Measurements from ENCODE around the genes IFNE, CAAP1 and TAF1L.

DNA sequence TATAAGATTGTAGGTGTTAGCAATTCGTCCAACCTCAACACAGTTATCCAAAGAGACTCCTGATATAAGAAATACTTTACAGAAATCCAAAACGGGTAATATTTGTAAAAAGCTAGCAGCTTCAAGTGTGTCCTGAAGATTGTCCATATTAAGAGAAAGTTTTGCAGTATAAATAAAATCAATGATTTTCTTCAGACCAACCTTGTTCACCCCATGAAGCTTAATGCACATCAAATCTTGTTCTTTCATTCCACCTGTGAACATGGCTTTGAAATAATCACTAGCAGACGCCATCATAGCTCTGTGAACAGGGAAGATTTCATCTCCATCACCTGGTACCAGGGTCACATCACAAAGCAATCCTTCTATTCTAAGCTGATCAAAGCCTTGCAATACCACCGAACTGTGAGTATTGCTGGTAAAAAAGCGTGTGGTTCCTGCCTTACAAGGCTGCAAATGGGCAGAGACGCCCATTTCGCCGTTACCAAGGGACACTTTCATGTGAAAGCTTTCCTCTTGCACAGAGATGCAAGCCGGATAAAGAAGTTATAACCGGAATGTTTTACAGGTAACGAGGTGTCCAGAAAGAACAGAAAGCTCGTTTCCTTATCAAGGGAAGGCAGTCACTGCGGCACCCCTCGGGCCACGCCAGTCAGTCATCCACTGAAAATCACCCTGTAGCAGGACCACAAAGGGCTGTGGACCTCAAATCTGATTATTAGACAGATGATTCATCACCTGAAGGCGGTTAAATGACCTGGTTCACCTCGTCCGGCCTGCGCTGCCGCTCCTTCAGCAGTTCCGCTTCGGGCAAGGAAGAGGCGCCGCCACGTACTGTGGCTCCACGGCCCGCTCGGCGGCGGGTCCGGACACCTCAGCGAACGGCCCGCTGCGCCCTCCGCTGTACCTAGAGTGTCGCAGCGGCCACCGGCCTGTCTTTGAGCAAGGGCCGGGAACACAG, 565 bp downstream of the KLHL9 start:
- PRO-cap, result bidirectional peak, plus-strand start at position 622 of the sequence, minus-strand start at position 407 of the sequence; bidirectional peak, plus-strand start at position 798 of the sequence, minus-strand start at position 836 of the sequence
- RRBS, 2 experiments, result under 1 to 1% methylated on average over 18 of the region's 40 CpGs

DNA sequence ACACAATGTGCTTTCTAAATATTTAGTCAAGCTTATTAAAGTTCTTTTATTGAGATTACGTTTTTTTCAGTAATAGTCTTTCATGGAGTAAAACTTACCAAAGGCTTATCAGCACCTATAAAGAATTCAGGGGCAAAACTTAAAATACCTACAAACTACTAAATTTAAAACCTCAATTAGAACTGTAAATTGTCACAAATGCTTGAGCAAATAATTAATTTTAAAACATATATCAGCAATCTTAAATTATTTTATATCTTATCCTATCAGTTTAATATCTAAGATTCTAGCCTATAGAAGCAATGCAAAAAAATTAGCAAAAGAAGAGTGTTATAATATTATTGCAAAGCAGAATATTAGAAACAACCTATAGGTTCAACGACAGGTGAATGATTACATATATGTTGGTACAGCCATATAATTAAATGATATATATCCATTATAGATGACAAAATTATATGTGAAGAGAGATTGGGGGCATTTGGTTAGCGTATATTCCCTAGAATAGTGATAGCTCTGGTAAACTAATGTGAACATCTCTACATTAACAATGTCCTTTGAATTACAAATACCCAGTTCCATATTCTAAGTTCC, at the start of gene IFNE:
TSS of gene IFNE (minus strand) at position 283 of the 594 bp plus-strand sequence.
- PRO-cap, result no peak
- RRBS, 2 experiments, result no CpG with 5 or more reads among the region's 3 CpGs

GRCh38 chr9:21560123-21560760, 78.1 kb upstream of the IFNE start:
- PRO-cap, result unidirectional peak, minus-strand start at chr9:21560187
- RRBS, 2 experiments, result no CpG with 5 or more reads among the region's 19 CpGs

DNA sequence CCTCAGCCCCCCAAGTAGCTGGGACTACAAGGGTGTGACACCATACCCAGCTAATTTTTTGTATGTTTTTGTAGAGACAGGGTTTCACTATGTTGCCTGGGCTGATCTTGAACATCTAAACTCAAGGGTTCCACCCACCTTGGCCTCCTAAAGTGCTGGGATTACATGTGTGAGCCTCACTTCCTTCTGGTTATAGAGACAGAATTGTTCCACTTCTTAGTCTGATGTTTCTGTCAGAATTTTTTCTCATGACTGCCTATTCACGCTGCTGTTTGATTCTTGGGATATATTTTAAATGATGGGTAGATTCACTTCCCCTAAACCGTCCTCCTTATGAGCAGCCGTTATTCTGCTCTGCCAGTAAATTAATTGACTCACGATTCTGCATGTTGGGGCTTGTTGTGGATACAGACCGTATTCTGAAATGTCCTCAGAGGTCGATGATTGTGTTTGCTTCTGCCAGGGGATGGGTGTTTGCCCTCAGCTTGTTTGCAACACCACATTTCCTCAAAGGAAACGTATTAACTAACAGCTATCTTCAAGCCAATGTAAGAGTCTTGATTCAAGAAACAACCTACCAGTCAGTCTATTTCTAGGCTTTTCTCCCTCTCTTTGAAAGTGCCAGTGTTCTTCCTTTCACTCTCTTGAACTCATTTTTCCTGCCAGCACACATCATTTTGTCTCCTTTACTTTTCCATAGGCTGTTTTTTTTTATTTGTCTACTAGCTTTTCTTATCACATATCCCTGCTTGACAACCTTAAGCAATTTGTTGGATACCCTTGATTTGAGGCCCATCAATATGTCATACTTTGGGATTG, 31.1 kb downstream of the MTAP start:
- PRO-cap, result no peak
- RRBS, 2 experiments, result no CpG with 5 or more reads among the region's 7 CpGs

DNA sequence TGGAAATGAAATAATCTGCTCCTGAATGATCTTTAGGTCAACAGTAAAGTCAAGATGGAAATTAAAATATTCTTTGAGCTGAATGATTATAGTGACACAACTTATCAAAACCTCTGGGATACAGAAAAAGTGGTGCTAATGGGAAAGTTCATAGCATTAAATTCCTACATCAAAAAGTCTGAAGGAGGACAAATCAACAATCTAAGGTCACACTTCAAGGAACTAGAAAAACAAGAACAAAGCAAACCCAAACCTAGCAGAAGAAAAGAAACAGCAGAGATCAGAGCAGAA, 41.1 kb downstream of the MTAP start:
- PRO-cap, result no peak

DNA sequence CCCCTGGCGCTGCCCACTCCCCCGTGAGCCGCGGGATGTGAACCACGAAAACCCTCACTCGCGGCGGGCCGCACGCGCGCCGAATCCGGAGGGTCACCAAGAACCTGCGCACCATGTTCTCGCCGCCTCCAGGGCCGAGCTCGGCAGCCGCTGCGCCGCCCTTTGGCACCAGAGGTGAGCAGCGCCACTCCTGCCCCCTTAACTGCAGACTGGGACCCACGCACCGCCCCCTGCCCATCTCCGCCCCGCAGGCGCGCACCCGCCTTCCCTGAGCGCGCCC, 14.9 kb downstream of the CDKN2B start:
- PRO-cap, result bidirectional peak, plus-strand start outside the sequence, minus-strand start at position 204 of the sequence
- RRBS, 2 experiments, result no CpG with 5 or more reads among the region's 32 CpGs

GRCh38 chr9:21995965-21996281, 13.2 kb downstream of the CDKN2B start:
- PRO-cap, result bidirectional peak, plus-strand start at chr9:21996202, minus-strand start at chr9:21996112
- RRBS, 2 experiments, result 13% methylated on average over 3 of the region's 15 CpGs; no CpG with 5 or more reads in 1 of the 2 experiments

GRCh38 chr9:22079891-22080441, 70.9 kb upstream of the CDKN2B start:
- PRO-cap, result no peak
- RRBS, 2 experiments, result no CpG with 5 or more reads among the region's 6 CpGs

- PRO-cap, result no peak
- RRBS, 2 experiments, result no CpG with 5 or more reads among the region's 32 CpGs
Observed at GRCh38 chr9:23537252-23538587, 288.3 kb downstream of the ELAVL2 start.

GRCh38 chr9:24861604-24862154, 316.0 kb upstream of the IZUMO3 start:
- PRO-cap, result no peak
- RRBS, 2 experiments, result no CpG with 5 or more reads among the region's 1 CpG

DNA sequence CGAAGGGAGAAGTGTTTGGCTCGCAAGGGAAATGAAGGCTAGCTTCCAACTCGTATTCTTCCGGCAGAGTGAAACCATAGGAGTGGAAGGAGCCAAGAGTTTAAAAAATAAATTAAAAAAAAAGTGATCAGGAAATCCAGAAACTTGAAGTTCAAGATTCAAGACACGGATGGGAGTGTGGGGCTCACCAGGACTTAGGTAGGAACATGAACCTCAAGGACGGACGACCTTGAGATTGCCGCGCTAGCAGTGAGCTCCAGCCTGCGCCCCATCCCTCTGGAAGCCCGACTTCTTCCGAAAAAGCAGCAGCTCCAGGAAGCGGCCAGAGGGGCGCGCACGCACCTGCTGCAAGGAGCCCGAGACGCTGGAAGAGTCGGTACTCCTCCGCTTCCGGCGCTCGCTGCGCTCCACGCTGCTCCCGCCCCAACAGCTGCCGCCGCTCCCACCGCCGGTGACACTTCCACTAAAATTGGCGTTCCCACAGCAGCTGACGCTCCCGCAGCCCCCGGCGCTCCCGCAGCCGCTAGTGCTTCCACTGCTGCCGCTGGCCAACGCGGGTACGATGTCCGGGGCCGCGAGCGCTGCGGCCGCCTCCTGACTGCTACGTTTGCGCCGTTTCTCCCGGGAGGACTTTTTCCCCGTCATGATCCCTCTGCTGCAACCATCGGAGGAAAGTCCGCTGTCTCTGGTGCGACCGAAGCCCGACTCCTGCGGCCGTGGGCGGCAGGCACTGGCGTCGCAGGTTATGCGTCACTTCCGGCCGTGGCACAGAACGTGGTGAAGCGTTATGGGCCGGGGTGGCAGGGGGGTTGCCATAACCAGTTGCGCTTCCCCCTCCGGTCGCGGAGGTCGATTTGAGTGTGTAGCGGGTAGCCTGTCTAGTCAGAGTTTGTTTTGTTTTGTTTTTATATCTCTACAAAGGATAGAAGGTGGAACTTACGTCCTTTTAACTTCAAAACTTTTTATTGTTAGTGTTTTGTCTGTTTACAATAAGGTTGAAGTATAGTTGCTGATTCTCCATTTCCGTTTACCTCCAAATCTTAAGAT, at the start of gene CAAP1:
TSS of gene CAAP1 (minus strand) at position 732 of the 1,047 bp plus-strand sequence.
- PRO-cap, result bidirectional peak, plus-strand start at position 376 of the sequence, minus-strand start at position 278 of the sequence; bidirectional peak, plus-strand start at position 815 of the sequence, minus-strand start at position 747 of the sequence
- RRBS, 2 experiments, result 1 to 2% methylated on average over 34 of the region's 76 CpGs

DNA sequence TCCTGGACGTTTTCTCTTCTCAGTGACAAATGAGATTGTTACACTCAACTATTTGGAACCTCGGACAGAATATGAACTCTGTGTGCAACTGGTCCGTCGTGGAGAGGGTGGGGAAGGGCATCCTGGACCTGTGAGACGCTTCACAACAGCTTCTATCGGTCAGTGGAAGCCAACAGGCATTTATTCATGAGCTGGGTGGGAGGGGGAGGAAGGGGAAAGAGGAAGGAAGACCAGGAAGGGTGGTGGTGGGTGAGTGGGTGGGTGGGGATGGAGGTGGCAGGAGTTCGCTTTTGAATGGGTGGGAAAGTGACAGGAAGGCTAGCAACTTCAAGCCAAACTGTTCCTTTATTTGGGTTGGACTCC, 83.4 kb downstream of the TEK start:
- PRO-cap, result no peak
- RRBS, 2 experiments, result no CpG with 5 or more reads among the region's 7 CpGs

DNA sequence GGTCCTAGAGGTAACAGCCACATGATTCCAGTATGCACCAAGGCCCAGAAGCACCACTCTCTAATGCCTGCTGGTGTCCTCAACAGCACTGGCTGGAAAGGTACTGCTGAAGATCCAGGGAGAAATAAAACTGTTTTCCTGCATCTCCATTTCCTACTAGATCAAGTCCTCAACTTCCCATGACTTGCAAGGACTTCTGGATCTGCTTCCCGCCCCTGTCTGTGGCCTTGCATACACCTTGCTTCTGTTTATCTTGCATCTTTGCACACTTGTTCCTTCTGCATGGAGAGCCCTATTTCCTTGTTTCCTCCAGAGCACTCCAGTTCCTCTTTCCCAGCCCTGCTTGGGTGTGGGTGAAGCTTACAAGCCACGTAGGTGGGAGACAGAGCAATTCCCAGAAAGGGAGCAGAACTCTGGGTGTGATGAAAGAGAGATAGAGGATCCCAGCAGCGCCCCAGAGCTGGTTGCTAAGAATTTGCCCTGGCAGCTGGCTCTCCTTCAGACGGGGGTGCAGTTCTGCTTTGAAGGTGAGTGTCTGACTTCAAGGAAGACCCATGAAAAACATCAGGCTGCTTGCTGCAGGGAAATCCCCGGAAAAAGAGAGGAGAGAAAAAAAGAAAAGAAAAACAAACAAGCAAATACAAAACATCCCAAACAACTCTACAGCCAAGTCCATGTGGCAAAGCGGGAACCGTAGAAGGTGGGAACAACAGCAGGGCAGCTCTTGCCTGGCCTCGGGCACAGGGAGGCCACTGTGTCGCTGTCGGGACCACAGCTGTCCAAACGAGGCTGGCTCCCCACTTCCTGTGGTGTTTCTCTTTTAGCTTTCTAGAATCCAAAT, 41.2 kb upstream of the EQTN start:
- PRO-cap, result no peak
- RRBS, 2 experiments, result no CpG with 5 or more reads among the region's 11 CpGs

DNA sequence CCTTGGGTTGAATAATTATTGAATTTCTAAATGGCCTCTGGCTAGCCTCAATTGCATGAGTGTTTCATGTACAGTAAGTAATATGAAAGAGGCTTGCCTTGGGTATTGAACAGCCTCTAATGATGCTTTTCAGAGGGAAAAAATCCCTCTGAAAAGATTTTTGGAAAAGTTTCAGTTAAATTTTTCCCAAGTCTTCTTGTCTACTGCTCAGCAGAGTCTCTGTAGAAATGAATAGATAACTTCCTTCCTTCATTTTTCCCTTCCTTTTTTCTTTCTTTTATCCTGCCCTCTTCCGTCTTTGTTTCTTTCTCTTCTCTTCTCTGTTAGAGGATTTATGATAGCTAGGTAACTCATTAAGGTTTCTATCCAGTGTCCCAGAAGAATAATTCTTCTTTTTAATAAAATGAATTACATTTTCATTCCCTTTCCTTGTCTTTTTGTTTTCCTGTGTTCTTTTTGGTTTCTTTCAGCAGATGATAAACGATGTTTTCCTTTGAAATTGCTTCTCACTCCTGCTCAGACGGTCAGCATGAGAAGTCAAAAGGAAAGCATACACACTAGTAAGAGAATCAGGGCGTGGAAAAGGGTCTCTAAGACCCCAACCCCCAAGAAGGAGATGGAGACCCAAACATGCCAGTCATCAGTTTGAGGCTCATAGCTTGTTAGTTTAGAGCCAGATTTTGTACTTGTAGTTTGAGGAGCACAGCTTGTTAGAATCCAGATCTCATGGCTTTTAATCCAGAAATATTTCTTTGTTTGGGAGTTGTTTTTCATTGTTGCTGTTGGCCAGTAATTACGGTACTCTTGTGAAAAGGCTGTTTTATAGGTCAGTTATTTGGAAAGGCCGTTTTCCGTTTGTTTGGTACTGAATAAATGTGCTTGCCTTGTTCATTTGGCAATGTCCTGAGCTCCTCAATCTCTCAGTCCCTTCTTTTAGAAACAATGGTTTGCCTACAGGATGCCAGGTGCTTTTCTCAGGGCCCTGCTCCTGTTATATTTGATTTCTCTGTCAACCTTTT, 4.2 kb upstream of the MOB3B start:
- PRO-cap, result no peak
- RRBS, 2 experiments, result no CpG with 5 or more reads among the region's 7 CpGs

DNA sequence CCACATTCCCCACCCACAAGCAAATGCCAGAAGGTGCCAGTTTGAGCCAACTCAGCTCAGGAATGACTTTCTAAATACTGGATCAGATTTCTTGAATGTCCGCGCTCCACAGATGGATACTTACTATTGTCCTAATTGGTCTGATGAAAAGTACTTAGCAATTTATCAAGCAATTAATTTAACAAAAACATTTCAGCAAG, 13.0 kb upstream of the MOB3B start:
- PRO-cap, result no peak
- RRBS, 2 experiments, result no CpG with 5 or more reads among the region's 2 CpGs

DNA sequence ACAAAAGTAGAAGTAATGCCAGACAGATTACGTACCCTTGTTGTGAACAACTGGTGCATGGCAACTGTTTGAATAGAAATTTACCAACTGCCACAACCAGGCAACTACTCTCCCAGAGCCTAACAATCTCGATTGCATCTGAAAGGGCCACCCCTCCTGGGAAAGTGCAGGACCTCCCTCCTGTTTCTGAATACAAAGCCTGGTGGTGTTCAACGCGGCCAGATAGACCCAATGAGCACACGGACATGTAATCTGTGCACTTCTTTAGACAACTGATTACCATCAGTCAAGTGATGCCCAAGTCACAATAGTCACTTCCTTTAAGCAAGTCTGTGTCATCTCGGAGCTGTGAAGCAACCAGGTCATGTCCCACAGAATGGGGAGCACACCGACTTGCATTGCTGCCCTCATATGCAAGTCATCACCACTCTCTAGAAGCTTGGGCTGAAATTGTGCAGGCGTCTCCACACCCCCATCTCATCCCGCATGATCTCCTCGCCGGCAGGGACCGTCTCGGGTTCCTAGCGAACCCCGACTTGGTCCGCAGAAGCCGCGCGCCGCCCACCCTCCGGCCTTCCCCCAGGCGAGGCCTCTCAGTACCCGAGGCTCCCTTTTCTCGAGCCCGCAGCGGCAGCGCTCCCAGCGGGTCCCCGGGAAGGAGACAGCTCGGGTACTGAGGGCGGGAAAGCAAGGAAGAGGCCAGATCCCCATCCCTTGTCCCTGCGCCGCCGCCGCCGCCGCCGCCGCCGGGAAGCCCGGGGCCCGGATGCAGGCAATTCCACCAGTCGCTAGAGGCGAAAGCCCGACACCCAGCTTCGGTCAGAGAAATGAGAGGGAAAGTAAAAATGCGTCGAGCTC, 566 bp downstream of the C9orf72 start:
- PRO-cap, result unidirectional peak, plus-strand start at position 195 of the sequence
- RRBS, 2 experiments, result 1% methylated on average over 21 of the region's 48 CpGs

GRCh38 chr9:30301207-30302016, 1088.0 kb upstream of the LINGO2 start:
- PRO-cap, result no peak
- RRBS, 2 experiments, result no CpG with 5 or more reads among the region's 5 CpGs

GRCh38 chr9:32404341-32404724, 19.9 kb downstream of the ACO1 start:
- PRO-cap, result no peak
- RRBS, 2 experiments, result no CpG with 5 or more reads among the region's 3 CpGs

DNA sequence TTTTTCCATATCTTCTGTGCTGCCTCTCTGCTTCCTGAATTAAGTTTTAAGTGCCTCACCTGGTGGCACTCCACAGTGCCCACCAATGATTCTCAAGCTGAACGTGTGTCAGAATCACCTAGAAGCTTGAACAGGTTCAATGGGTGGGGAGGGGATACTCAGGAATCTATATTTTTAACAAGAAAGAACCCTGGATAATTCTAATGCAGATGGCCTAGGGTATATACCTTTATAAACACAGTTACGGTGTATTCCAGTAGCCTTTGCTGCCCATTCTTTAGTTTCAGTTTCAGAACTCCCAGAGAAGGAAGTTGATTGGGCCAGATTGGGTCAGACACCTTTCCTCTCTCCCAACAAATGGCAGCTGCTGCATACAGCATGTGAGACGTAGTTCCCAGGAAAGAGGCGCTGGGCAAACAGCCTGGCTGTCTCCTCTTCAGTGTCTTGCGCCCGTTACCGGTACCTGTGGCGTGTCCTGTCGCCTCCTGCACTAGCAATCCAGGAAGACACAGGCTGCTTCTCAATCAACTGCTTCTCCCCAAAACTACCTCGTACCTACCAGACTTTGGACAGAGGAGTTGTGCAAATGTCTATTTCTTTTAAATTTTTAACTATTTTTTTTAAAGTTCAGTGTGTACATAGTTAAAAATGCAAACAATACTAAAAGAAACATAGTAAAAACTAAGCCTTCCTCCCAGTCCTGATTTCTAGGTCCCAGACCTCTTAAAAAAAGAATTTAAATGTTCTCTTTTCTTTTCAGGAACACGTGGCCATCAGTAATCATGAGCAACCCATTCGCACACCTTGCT, 20.5 kb downstream of the ACO1 start:
- PRO-cap, result no peak
- RRBS, 2 experiments, result no CpG with 5 or more reads among the region's 12 CpGs

- PRO-cap, result no peak
- RRBS, 2 experiments, result 82% methylated on average over 2 of the region's 21 CpGs
Observed at GRCh38 chr9:32635451-32635768, at the start of gene TAF1L. Gene TAF1L (minus strand): TSS chr9:32635669.

Data from HEK293 (cell line).